Metastatic Pancreatic Carcinoma in the Ovary (tissue), 1 donor: ENCODE measurements around the gene XRCC2.

GRCh38 chr7:151352544-151353061 is 11.0 kb downstream of the NUB1 start:
- PRO-cap = no peak

DNA sequence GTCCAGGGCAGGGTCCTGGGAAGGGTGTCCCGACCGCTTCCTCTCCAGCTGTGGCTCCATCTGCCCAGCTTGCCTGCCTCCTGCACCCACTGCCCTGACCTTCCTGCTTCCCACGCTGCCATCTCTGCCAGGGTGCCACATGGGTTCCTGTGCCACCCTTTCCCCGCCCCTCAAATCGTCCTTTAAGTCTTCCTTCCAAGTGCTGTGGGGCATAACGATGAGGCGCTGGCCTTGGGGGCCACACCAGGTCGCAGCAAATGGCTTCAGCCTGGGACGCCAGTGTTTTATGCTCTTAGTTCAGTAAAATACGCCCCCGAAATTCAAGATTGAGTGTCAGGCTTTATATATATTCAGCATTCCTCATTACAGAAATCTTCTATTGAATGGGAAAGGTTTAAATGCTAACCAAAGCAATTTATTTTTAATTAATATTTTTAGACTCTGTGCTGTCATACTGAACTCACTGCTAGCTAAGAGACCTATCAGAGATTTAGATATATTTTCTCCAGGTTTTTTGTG is 32.2 kb downstream of the WDR86 start:
- PRO-cap = no peak

GRCh38 chr7:151459513-151460407 is 19.8 kb upstream of the CRYGN start:
- PRO-cap = no peak

- PRO-cap = no peak
Measured at GRCh38 chr7:151472721-151473302, 32.9 kb upstream of the CRYGN start.

DNA sequence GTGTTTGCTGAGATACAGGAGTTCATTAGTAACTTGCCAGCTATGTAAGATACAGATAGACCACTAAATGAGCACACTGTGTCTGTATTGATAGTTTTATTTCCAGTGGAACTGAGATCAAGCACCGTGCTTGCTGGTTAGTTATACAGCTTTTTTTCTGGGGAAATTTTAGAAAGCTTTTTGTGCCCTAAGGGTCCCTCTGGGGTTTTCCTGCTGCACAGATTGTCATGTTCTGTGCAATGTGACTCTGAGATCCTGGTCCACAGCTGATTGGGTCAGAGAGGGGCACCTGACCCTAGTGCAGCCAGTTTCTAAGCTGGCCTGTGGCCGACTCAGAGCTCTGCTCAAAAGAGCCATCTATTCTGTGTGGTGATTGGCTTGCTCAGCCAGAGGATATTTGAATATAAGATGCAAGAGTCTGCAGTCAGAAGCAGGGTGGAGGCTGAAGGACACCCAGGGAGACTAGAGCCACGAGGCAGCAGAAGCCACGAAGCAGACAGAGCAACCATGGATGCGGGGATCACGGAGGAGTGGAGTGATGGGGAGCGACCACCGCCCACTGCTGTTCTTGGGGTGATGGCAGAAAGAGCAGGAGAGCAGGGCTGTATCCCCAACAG is 19.3 kb upstream of the RHEB start:
- PRO-cap = unidirectional peak, plus-strand start at position 433 of the sequence

- PRO-cap = bidirectional peak, plus-strand start at chr7:151552325, minus-strand start at chr7:151552254; bidirectional peak, plus-strand start at chr7:151552683, minus-strand start at chr7:151552408
Measured at GRCh38 chr7:151552021-151552897, 32.6 kb upstream of the RHEB start.

DNA sequence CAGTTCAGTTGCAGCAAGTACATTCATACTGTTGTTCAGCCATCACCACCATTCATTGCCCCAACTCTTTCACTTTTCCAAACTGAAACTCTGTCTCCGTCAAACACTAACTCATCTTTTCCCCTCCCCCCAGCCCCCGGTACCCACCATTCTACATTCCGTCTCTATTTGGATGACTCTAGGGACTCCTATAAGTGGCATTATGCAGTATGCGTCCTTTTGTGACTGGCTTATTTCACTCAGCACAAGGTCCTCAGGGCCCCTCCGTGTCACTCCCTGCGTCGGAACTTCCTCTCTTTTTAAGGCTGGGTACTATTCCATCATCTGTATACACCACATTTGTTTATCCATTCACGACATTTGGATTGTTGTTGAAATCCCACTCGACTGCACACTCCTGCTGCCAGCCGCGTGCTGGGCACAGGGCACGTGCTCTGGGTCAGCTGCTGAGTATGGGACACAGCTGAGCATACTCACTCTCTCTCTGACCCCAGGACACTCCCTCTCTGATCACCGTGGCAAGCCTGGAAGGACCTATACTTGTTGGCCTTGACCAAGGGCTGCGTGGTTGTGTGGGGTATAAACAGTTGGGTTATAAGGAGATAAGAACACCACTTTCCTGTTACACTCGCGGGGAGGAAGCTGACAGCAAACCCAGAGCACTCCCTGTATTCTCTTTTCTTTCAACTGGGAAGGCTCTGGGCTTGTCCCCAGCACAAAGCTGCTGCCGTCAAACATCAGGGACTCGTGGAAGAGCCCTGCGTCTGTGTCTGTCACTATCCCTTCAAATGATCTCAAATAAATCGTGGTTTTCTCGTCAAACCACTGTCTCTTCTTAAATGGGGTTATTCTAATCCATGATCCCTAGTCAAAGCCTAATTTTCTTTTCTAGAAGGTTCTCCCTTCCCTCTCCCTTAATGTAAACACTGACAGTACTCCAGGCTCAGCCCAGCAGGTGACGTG is 153.0 kb upstream of the RHEB start:
- PRO-cap = no peak

GRCh38 chr7:151710016-151710396 is 166.9 kb downstream of the PRKAG2 start:
- PRO-cap = no peak

- PRO-cap = no peak
Measured at GRCh38 chr7:151717288-151717846, 159.5 kb downstream of the PRKAG2 start.

GRCh38 chr7:151727588-151728380 is 149.1 kb downstream of the PRKAG2 start:
- PRO-cap = no peak

GRCh38 chr7:151728601-151729328 is 148.2 kb downstream of the PRKAG2 start:
- PRO-cap = no peak

DNA sequence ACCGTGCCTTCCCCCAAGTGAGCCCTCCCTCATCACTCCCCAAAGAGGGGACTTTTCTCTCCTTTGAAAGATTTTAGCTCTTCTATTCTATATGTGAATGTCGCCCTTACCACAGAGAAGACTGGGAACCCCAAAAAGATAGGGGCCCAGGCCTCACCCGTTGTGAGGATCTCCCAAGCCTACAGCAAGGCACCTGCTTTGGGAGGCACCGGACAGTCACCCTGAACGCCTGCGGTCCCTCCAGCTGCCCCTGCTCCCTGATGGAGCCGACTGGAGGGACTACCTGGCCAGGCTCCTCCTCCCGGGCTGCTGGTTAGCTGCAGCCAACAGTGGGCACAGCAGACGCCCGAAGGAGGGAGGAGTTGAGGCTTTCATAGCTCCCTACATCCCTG is 137.0 kb downstream of the PRKAG2 start:
- PRO-cap = no peak

DNA sequence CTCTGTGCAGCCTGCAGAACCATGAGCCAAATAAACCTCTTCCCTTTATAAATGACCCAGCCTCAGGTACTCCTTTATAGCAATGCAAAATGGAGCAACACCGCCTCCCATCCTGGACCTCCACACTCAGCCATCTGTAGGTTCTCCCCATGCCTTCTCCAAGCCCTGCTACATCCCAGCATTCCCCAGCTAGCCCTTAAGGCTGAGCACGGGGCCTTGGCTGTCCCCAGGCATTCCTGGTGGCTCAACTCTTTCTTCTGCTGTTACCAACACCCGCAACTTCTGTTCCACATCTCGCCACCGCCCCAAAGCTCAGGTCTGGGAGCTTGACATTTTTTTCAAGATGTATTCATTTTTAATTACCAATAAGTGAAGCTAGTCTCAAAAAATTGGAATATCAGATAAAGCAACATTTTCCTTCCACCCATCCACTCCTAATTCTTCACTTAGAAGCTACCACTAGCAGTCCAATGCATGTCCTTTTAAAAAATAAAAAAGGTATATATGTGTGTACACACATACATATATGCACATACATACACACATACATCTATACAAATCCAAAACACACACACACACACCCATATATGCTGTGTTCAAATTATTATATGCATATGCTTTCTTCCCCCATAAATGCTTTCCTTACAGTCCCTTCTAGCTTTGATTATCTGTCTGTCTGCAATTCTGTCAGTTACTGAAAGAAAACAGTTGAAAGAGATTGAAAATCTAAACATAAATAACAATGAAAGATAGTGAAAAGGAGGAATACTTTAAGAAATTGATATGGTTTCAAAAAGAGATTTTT is 98.3 kb downstream of the PRKAG2 start:
- PRO-cap = no peak

DNA sequence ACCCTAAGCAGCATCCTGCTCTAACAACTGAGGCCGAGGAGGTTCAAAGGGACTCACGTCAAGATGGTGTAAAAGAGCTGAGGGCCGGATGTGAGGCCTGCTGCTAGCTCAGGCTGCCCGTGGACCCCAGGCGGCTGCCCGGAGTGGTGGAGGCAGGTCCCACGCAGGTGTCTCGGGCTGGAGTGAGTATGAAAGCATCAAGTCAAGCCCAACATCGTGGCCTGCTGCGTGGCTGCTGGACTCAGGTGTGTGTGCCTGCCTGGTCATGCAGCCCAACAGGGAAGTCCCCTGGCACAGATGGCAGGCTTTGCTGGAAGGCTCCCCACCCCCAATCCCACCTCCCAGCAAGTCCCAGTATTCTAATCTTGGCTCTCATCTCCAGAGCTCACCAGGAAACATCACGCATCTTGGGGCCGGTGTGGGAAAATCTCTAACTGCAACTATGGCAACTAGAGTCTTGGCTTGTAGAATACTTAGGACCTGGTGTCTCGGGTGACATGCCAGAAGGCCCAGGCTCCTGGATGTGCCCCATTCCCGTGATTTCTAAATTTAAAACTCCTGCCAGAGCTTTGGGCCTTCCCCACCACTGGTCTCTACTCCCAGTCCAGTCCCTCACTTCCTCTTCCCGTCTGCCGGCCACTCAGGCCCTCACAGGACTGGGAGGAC is 86.0 kb downstream of the PRKAG2 start:
- PRO-cap = no peak

DNA sequence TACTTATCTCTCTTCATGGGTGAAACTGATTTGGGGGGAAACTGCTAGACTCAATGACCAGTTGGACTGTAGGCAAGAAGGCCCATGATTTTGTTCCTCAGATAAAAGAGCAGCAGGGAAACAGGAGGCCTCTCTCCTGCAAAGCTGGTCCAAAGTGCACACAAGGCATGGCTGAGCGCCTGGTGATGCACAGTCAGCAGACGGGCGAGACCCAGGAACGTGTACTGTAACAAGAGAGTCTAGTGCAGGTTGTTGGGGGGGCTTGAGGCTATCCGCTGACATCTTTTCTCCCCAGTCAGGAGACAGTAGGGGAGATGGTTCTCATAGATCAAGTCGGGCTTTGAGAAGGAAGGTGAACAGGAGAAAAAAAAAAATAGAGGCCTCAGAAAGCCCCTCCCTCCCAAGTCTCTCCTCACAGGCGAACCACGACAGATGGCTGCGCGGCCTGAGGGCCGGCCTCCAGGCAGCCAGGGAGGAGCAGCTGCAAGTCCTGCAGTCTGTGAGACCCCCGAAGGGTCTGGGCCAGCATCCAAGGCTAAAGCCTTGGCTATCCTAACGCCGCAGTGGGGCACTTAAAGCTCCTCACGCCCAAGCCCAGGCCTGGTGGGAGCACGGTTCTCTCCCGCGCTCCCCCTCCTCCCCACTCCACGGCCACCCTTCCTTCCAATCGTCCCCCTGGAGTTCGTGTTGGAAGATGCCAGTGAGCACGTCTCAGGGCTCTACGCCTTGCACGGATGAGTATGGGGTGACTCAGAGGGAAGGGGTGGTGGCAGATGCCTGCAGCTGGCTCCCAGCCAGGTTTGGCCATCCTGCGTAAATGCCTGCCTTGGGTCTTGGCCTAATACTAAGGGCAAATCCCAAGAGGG is 68.3 kb downstream of the PRKAG2 start:
- PRO-cap = no peak

DNA sequence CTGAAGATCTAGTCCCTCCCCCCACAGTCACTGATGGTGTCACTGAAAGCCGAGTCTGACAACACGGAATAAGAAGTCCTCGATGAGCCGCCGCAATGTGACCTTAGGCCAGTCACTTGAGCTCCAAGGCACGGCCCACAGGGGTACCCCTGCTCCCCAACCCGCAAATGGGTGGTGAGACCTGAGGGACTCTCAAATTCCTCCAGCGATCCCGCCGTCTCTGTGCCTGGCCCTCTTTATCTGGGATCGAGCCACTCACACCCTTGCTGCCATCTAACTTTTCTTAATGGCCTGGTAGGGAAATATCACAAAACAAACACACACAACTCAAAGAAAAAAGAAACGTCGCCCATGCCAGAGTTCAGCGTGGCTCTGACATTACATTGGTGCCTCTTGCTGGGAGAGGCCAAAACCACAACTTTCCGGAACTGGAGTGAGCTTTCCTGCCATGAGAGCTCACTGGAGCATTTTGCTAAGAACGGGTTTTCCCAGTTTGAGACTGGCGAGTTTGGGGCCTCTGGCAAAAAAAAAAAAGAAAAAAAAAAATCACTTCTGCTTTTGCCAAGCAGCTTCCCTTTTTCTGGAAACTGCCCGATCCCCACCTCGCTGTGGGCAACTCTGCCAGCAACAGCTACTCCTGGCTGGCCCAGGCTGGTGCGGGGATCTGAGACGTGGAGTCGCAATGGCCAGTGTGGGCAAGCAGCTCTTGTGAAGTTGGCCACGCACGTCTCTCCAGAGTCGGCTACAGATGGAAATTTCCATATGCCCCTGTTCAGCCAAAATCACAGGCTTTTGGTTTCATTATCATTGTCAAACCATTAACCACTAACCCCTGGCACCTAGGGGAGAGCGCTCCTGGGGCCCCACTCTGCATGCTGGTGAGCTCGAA is 25.9 kb downstream of the PRKAG2 start:
- PRO-cap = no peak

- PRO-cap = no peak
Measured at GRCh38 chr7:151894456-151894862, 17.5 kb upstream of the PRKAG2 start.

GRCh38 chr7:151924377-151924957 is 31.8 kb upstream of the GALNTL5 start:
- PRO-cap = no peak

DNA sequence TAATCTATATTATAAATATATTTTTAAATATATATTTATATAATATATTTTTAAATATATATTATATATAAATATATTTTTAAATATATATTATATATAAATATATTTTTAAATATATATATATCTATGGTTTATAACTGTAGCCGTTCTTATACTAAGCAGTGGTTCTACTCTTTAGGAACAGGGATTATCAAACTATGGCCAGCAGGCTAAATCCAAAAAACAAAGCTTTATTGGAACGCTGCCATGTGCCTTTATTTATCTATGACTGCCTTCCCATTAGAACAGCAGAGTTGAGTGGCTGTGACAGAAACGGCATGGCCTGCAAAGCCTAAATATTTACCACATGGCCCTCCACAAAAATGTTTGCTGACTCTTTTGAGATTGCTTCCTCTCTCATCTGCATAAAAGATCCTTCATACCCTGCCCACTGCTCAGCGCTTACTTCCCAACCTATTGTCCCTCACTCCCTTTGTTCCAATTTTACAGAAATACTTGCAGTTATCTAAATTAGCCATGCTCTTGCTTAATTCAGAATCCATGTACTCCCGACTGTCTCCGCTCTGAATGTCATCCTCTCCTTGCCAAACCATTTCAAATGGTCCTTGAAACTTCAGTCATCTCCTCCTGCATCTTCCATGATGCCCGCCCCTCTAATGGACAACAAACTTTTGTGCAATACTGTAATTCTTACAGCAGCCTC is 1.1 kb downstream of the XRCC2 start:
- PRO-cap = no peak

- PRO-cap = bidirectional peak, plus-strand start at chr7:152676317, minus-strand start at chr7:152676141
Measured at GRCh38 chr7:152676047-152676464, at the start of gene XRCC2. TSS of gene XRCC2 (minus strand) at chr7:152676141.